A549 (cell line): ENCODE results near the genes VAMP5, POLR1A and PLGLB2.

DNA sequence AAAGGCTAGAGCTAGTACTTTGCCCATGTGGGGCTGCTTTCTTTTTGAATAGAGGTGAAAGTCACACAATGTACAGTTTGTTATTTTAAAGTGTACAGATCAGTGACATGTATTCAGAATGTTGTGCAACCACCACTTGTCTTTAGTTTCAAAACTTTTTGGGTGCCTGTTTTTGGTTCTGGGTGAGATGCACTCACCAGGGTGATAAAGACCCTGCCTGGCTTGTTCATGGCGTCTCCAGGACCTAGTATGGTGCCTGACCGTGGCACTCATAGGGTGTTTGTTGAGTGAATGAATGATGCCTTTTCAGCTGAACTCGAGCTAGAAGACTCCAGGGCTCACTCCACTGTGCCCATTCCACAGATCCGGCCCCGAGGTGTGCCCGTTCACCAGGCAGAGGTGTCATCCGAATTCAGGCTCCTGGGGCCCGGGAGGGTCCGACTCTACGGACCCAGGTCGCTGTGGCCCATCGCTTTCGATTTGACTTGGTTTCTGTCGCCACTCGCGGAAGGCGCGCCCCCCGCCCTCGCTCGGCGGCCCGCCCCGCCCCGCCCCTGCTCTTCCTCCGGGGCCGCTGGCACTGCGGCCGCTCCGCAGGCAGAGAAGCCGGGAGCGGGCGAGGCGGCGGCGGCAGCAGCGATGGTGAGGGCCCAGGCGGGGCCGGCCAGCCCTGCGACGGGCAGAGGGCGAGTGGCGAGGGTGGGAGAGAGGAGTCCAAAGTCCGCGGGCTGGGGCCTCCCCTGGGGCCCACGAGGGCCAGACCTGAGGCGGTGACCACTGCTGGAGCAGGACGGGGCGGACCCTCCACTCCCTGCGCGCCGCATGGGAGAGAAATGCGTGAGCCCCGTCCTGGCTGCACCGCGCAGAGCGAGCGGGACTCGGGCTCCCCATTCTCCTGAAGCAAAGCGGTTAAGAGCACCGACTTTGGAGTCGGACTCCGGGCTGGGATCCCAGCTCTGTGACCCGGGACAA lies at the start of gene VAMP5:
Gene VAMP5, plus strand, starts transcription at position 580 of the 972 bp plus-strand sequence.
- PRO-cap, result no peak
CAGE:
- cytosol, long polyA plus RNA, result no peak
- long polyA plus RNA, result no peak
- nucleus, long polyA plus RNA, result no peak

- PRO-cap, result no peak
CAGE:
- cytosol, long polyA plus RNA, result no peak
- long polyA plus RNA, result no peak
- nucleus, long polyA plus RNA, result no peak
Measured at GRCh38 chr2:85684891-85685257, 9.3 kb upstream of the GNLY start.

DNA sequence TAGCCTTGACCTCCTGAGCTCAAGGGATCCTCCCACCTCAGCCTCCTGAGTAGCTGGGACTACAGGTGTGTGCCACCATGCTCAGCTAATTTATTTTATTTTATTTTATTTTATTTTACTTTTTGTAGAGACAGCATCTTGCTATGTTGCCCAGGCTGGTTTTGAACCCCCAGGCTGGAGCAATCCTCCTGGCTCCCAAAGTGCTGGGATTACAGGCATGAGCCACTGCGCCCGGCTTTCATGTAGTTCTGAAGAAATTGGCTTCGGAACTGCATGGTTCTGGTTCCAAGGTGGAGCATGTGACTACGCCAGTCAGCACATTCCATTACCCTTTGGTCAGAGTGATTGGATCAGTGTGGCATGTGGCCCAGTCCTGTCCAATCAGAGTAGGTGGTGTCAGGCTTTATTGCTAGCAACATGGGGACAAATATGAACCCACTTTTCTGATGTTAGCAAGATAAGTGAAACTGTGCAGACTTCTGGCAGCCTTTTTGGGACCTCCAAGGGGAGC lies 16.4 kb upstream of the ATOH8 start:
- PRO-cap, result no peak
CAGE:
- cytosol, long polyA plus RNA, result no peak
- long polyA plus RNA, result no peak
- nucleus, long polyA plus RNA, result no peak

GRCh38 chr2:85778775-85779481 lies 25.1 kb downstream of the ATOH8 start:
- PRO-cap, result no peak
CAGE:
- cytosol, long polyA plus RNA, result no peak
- long polyA plus RNA, result no peak
- nucleus, long polyA plus RNA, result no peak

DNA sequence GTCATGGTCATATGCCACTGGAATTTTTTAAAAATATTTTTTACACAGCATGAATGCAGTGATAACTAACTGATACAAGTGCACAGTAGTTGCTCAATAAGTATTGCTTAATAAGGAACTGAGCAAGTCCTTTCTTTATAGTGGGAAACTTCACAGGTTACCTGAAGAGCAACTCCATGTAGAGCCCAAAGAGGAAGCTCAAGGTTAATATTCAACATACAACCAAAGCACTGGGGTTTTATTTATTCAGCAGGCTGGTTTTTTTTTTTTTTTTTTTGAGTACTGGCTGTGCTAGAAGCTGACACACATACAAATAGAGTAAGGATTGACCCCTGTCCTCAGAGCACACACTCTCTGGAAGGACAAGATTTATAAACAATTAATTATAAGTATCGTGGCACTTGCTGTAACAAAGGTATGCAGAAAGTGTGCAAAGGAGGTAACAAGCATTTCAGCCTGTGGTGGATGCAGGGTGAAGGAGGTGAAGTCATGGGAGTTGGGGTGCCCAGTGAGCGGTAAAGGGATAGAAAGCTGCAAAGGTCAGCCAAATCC lies 52.7 kb downstream of the ATOH8 start:
- PRO-cap, result no peak
CAGE:
- cytosol, long polyA plus RNA, result no peak
- long polyA plus RNA, result no peak
- nucleus, long polyA plus RNA, result no peak

DNA sequence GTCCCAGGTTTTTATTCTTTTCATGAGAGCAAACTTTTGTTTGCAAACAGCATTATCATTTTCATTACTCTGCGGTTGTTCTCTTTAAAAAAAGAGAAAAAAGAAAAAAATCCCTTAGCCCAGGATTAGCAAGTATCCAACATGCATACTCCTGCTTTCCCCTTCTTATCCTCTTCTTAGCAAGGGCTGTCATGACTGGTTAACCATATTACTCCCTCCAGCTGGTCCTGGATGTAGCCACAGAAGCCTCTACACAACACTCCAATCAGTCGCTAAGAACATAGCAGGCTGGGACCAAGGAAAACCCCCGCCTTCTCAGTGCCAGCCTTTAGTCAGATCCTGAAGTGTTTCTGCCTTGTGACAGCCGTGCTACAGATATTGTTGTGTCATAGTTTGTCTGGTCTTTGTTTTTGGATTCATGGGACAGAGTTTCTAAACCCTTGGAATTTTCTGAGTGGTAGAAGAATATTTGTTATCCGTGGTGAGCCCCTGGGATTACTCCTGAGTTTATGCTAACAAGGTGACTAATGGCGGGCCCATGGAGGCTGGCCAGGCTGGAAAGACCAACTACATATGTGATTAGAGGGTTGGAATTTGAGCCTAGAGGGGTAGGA lies 23.4 kb upstream of the ST3GAL5 start:
- PRO-cap, result no peak
CAGE:
- cytosol, long polyA plus RNA, result no peak
- long polyA plus RNA, result no peak
- nucleus, long polyA plus RNA, result no peak

GRCh38 chr2:86072262-86072849 lies 33.3 kb downstream of the POLR1A start:
- PRO-cap, result bidirectional peak, plus-strand start at chr2:86072619, minus-strand start at chr2:86072324
CAGE:
- cytosol, long polyA plus RNA, result no peak
- long polyA plus RNA, result no peak
- nucleus, long polyA plus RNA, result no peak

DNA sequence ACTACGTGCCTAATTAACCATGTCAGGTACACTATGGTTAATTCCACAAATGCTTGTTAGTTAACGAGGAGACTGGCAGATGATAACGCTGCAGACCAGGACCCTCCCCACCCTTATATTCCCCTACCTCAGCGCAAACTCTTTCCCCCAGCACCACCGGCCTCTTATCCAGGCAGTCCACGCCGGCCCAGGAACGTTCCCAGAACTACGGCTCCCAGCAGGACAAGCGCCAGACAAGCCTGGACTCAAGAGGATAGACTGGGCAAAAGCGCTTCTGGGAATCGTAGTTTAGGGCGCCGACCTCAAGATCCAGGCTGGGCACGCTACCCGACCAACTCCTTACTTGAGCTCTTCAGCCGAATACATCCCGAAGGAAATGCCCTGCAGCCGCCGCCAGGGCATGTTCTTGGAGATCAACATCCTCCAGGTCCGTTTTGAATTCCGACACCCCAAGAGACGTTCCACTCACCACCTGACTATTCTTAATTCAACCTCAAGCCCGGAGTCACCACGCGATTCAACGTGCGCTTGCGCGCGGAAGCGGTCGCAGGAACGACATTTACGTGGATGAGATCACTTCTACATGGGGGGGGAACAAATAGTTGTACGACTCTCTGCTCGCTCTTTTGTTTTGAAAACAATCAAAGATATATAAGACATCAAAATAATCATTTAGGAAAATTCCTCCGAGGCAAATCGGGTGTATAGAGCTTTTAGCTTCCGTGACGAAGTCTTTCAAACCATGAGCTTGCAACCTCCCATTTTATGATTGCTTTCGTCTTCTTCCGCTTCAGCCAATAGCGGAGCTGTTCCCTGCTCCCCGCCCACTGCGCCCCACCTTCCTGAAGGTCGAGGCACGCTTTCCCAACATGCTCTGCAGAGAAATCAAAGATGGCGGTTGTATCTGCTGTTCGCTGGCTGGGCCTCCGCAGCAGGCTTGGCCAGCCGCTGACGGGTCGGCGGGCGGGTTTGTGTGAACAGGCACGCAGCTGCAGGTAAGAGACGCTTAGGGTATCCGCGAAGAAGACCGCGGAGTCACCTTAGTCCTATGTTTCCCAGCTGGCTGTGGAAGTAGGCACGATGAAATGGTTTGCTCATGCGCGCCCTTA lies at the start of gene POLR1A:
Gene POLR1A, minus strand, starts transcription at position 530 of the 1,109 bp plus-strand sequence.
- PRO-cap, result unidirectional peak, minus-strand start at position 519 of the sequence; bidirectional peak, plus-strand start at position 878 of the sequence, minus-strand start at position 734 of the sequence
CAGE:
- cytosol, long polyA plus RNA, result no peak
- long polyA plus RNA, result start-site peak on the minus strand centred at position 498 of the sequence, 70 bp wide, 1,701 and 332 reads in 2 replicates; start-site peak on the plus strand centred at position 880 of the sequence, 7 bp wide, 1,046 and 667 reads in 2 replicates
- nucleus, long polyA plus RNA, result start-site peak on the minus strand centred at position 491 of the sequence, 91 bp wide, 67 and 282 reads in 2 replicates; start-site peak on the plus strand centred at position 880 of the sequence, 7 bp wide, 126 and 60 reads in 2 replicates

- PRO-cap, result bidirectional peak, plus-strand start at chr2:86195161, minus-strand start at chr2:86194949
CAGE:
- cytosol, long polyA plus RNA, result no peak
- long polyA plus RNA, result no peak
- nucleus, long polyA plus RNA, result no peak
Measured at GRCh38 chr2:86194670-86195303, 475 bp downstream of the IMMT start.

GRCh38 chr2:86223129-86224109 lies 24.2 kb downstream of the MRPL35 start:
- PRO-cap, result unidirectional peak, minus-strand start at chr2:86223768
CAGE:
- cytosol, long polyA plus RNA, result no peak
- long polyA plus RNA, result no peak
- nucleus, long polyA plus RNA, result no peak

- PRO-cap, result no peak
CAGE:
- cytosol, long polyA plus RNA, result no peak
- long polyA plus RNA, result no peak
- nucleus, long polyA plus RNA, result no peak
Measured at GRCh38 chr2:86603672-86604120, 20.0 kb downstream of the RNF103 start.

- PRO-cap, result no peak
CAGE:
- cytosol, long polyA plus RNA, result no peak
- long polyA plus RNA, result no peak
- nucleus, long polyA plus RNA, result no peak
Measured at GRCh38 chr2:86855900-86856302, 5.8 kb downstream of the CD8B start.

DNA sequence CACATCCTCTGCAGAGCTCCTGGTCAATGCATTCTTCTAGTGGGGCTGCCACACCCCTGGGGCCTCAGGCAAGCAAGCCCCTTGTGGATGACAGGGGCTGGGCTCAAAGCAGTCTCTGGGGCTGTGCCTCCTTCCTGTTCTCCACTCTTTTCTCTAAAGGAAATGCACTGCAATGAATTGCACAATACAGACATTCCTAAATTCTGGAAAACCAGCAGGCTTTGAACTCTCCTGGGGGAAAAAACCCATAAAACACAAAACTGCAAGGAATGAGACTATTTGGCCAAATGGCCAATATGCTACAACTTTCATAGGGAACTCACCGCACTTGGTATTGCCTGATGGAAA lies 293.9 kb upstream of the PLGLB2 start:
- PRO-cap, result no peak
CAGE:
- cytosol, long polyA plus RNA, result no peak
- long polyA plus RNA, result no peak
- nucleus, long polyA plus RNA, result no peak

DNA sequence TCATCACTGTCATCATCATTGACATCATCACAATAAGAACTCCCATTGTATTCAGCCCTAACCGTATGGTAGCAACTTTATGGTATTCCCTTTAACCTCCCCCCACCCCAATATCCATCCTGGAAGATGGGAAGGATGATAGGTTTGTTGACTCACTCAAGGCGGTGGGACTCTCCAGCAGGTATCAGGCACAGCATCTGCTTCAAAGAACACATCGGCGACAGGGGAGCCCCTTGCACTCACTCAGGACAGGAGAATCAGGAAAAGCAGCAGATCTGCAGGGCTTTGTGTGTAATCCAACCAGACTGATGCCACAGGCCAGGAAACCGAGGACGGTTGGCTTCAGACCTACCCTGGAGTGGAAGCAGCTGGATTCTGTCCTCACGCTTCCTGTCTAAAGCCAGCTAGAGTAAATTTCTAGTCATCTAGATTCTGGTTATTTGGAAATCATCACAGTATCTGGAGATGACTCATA lies 289.1 kb upstream of the PLGLB2 start:
- PRO-cap, result no peak
CAGE:
- cytosol, long polyA plus RNA, result no peak
- long polyA plus RNA, result no peak
- nucleus, long polyA plus RNA, result no peak

DNA sequence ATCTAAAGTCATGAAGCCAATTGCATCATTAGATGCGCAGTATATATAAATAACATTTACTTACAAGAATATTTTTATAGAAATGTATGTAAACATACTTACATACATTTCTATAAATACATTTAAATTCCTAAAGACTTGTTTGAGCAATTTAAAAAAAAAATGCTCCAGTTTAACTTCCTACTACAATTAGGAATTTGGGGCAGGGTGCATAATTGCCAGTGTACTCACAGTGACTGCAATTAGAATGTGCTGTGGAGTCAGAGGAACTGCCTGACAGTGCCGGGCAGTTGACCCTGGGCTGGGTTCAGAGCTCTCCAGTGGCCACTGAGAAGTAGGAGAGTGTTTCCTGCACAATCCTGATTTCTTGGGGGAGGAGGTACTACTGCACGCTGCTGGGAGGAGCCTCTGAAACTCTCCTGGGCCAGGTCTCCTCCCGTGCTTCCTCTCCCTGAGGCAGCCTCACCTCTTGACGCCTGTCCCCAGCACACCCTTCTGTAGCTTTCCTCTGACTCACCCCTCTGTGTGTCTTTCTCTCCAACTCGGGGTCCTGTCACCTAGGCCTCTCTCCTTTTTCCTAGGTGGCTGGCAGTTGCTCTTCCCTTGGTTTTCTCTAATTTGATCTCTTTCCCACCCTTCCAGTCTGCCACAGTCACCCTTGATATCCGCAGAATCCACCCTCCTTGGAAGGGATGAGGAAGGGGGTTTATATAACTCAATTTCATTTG lies 264.8 kb upstream of the PLGLB2 start:
- PRO-cap, result no peak
CAGE:
- cytosol, long polyA plus RNA, result no peak
- long polyA plus RNA, result no peak
- nucleus, long polyA plus RNA, result no peak

DNA sequence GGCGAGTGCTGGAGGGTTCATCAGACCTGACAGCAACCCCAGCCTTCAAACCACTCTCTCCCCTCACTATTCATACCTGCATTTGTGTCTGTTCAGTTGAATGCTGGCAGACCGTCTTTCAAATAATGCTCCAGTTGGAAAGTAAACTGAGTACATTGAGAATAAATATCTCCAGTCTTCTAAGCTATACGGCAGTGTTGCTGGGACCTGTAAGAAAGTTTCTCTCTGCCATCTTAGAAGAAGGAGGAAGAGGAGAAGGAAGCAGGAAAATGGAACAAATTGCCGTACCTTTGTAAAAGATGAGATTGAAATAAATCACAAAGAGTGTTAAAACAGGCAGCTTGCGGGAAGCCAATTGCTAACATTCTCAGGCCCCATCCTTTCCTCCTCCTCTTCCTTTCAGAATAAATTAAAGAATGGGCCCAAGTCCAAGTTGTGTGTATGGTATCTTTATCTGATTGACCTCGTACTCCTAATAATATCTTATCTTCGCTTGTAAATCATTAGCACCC lies 216.4 kb upstream of the PLGLB2 start:
- PRO-cap, result no peak
CAGE:
- cytosol, long polyA plus RNA, result no peak
- long polyA plus RNA, result no peak
- nucleus, long polyA plus RNA, result no peak

- PRO-cap, result no peak
CAGE:
- cytosol, long polyA plus RNA, result no peak
- long polyA plus RNA, result no peak
- nucleus, long polyA plus RNA, result no peak
Measured at GRCh38 chr2:87594833-87595391, 153.0 kb upstream of the PLGLB2 start.

DNA sequence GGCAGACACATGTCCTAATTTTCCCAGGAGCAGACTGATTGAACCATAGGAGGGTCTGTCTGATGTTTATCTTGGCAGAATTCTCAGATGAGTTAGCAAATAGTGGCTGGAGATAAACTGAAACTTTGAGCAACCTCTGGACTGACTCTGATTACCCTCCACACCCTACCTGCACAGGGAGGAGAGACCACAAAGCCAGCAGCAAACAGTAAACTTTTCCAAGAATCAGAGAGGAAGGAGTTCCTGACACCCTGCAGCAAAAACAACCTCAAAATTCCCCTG lies 89.9 kb upstream of the PLGLB2 start:
- PRO-cap, result no peak
CAGE:
- cytosol, long polyA plus RNA, result no peak
- long polyA plus RNA, result no peak
- nucleus, long polyA plus RNA, result no peak

- PRO-cap, result no peak
CAGE:
- cytosol, long polyA plus RNA, result no peak
- long polyA plus RNA, result no peak
- nucleus, long polyA plus RNA, result no peak
Measured at GRCh38 chr2:87747754-87748253, at the start of gene PLGLB2. Gene PLGLB2, plus strand, starts transcription at chr2:87748087.

- PRO-cap, result no peak
CAGE:
- cytosol, long polyA plus RNA, result no peak
- long polyA plus RNA, result no peak
- nucleus, long polyA plus RNA, result no peak
Measured at GRCh38 chr2:88146573-88147001, 18.7 kb upstream of the FABP1 start.